Calu3 (cell line): ENCODE measurements around the gene DIPK1C.

DNA sequence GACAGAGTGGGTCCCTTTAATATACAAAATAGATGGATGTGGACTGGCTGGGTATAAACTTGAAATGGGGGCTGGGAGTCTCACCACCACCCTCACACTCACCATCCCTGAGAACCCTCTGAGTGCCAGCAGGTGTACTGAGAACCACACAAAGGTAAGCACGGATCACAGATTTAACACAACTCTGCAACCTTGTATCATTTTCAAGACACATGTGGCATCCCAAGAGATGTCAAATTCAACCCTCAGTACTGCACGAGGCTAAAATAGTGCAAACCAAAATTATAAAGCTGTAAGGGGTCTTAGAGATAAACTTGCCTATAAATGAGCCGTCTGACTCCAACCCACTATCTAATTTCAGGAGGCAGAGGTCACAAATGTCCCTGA is 68.6 kb downstream of the TIMM21 start:
- PRO-cap = no peak

DNA sequence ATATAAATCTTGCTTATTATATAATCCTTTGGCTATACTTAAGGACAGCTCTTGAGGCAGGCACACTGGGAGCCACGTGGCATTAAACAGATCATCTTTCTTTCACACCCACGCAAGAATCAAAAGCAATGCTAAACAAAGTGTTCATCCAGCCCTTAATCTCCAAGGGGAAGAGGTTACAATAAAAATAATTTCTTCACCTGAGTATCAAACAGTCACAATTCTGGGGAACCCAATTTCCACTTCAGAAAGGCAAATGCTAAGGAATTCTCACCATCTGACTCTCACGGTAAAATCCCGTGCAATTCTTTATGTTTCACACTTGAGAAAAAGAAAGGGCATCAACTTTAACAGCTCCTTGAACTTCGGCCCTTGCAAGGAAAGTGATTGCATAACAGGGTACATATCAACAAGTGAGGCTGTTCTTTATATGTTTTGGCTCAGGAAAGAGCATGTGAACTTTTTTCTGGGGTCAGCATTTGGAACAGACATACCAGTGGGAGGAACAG is 57.7 kb downstream of the CYB5A start:
- PRO-cap = no peak

GRCh38 chr18:74241986-74242301 is 49.8 kb downstream of the CYB5A start:
- PRO-cap = no peak

GRCh38 chr18:74281599-74282434 is 9.9 kb downstream of the CYB5A start:
- PRO-cap = no peak

- PRO-cap = no peak
Measured at GRCh38 chr18:74373273-74374001, 57.8 kb downstream of the C18orf63 start.

GRCh38 chr18:74378009-74378607 is 62.5 kb downstream of the C18orf63 start:
- PRO-cap = no peak

DNA sequence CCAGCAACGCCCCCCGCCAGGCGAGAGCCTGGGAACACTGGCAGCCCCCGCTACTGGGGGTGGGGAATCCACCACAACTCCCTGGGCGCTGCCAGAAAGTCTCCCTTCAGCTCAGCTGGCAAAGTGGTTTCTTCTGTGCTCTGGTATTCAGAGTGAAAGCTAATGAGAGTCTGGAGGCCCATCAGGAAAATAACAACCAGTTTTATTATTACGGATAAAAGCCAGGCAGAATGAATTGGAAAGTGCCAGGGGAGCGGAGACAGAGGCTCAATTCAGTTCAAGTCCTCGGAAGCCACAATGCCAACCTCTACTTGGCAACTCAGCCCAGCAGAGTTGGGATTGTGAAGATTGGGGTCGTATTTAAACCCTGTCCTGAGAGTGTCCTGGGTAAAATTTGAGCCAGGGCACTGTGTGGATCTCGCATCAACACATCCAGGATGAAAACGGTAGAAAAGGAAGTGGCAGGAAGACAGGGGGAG is 2.7 kb downstream of the DIPK1C start:
- PRO-cap = no peak

GRCh38 chr18:74456826-74457613 is at the start of gene DIPK1C:
DIPK1C (minus strand) TSS chr18:74457308.
- PRO-cap = no peak

DNA sequence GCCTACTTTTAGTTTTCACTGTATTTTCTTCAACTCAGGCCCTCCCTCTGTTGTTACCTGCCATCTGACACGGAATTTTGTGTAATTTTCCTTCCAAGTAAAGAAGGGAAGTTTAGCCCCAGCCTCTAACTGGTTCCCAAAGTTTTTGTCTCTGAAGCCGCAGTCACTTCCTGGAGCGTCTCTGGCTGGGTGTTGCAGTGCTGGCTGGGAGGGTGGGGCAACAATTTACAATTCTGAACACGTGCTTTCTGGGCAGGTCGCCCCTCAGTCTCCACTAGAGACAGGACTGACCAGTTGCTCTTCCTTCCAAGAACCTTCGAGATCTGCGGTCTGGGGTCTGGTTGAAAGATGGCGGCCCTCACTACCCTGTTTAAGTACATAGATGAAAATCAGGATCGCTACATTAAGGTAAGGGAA is 3.5 kb downstream of the CNDP2 start:
- PRO-cap = bidirectional peak, plus-strand start at position 293 of the sequence, minus-strand start at position 183 of the sequence

GRCh38 chr18:74520325-74520860 is 13.9 kb upstream of the CNDP1 start:
- PRO-cap = no peak

GRCh38 chr18:74796942-74797816 is 199.5 kb downstream of the ZNF407 start:
- PRO-cap = no peak

DNA sequence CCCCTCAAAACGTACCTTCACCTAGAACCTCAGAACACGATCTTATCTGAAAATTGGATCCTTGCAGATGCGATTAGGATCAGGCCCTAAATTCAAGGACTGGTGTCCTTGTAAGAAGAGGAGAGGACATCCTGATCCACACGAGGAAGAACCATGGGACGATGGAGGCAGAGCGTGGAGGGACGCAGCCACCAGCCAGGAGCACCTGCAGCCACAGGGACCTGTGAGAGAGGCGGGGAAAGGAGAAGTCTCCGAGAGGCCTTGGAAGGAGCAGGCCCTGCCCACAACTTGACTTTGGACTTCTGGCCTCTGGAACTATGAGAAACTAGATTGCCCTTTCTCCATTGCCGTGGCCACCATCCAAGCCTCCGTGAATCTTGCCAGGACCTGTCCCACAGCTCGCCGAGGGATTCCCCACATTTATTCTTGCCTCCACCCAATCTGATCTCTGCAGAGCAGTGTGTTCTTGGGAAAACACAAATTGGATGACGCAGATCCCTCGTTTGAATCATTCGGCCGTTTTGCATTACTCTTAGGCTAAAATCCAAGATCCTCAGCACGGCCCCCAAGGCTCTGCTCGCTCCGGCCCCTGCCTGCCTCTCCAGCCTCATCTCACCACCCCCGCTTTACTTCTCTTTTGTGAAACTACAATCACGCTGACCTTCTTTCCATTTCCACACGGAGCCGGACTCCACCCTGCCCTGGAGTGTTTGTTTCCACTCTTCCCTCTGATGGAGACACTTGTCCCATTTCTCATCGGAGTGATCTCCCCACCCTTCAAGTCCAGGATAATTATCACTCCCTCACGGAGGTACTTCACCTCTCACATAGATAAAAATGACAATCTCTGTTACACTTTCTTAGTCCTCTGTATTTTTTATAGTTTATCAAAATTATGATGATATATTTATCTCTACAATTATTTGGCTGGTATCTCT is 364.2 kb downstream of the ZNF516 start:
- PRO-cap = no peak

- PRO-cap = no peak
Measured at GRCh38 chr18:76265114-76266268, 229.6 kb downstream of the ZNF516 start.

GRCh38 chr18:76361139-76362464 is 133.4 kb downstream of the ZNF516 start:
- PRO-cap = no peak

DNA sequence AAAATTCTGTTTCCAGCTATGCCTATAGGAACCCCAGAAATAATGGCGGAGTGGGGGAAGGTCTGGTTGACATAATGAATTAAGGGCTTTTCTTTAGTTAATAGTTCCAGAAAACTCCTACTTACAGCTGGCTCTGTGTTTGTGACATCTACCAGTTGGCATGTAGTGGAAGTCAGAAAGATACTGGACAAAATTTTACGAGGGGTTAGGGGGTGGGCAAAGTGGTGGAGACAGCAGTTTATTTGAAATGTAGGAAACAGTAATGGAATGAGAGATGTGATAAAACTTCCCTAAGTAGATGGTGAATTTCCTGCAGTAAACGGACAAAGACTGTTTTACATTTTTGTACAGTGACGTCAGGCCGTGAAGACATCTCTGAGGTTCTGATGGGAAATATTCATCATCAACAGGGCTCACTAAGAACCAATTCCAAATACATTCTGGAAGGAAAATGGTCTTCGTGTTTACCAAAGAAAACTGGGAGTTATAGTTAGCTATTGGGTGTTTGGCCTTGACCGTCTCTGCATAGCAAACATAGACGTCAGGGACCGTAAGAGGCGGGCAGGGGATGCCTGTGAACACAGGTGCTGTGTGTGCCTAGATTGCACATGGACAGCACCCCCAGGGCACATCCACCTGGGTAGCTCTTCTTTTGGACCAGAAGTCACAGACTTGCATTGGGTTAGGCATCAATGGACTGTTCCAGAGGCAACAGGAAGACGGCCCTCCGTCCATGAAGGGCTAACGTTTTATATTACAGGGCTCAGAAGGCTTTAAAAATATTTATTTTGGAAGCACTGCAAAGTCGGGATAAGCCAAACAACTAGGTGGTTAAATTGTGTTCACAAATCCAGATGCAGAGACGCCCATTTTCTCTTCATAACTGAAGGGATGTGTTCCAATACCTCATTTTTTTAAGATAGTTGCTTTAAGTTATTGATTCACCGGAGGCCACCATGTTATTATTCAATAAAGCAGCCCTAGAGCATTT is 131.4 kb downstream of the ZNF516 start:
- PRO-cap = no peak

GRCh38 chr18:76379140-76379899 is 115.7 kb downstream of the ZNF516 start:
- PRO-cap = no peak

DNA sequence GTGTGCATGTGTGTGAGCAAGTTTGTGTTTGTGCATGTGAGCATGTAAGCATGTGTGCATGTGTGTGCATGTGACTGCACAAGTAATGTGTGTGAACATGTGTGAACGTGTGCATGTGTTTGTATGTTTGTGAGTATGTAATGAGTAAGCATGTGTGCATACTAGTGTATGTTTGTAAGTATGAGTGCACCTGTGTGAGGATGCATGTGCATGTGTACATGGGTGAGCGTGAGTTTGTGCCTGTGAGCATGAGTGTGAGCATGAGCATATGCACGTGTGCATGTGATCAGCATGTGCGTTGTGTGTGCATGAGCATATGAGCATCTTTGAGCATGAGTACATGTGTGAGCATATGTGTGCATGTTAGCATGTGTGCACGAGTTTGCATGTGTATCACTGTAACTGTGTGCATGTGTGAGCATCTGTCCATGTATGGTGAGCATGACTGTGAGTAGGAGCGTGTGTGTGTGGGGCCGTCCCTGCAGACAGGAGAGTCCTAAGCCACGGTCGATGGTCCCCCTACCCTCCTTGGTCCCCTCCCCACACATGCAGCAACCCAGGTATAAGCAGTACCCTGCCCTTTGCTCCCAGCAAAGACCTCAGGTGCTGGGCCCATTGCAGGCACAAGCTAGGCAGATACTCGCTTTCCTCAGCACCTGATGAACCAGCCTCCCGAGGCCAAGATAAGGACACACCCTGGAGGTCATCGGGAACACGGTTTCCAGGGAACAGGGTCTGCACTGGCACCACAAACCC is 90.4 kb downstream of the ZNF516 start:
- PRO-cap = no peak

DNA sequence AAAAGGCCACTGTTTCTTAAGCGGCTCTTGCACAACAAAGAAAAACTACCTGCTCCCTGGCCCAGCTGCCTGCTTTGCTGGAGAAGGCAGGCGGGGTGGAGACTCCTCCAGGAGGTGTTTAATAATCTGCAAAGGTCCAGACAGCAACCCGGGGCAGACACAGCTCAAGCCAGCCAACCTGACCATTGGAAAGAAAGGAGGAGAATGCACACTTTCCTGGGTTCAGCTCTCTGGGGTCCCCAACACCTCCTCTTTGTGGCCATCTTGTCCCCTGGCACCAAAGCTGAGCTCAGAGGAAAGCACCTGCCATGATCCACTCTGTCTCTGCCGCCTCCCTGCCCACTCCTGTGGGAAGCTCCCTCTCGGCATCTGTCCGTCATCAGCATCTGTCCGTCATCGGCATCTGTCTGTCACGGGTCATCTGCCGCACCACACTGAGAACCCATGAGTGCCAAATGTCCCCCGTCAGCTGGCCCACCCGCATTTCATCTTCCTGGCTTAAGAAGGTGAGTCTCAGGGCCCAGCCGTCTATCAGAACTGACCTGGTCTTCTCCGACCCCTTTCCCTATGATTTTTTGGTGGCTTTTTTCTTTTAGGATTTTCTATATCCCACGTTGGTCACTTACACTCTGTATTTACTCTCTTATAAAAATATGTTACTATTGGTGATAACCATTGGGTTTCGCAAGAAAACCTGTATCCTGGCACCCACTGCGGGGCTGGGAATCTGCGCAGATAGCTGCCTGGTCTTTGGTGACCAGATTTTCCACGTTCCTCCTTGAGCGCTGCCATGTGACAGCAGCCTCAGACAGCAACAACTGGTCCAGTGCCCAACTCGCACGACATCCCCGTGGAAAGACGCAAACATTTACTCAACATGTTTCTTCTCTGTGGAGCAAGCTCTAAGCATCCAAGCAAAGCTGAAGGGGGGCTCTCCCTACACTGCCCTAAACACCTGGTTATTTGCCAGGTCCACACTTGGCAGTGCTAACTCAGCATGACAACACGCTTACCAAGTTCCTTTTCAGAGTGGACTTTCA is 11.6 kb downstream of the ZNF516 start:
- PRO-cap = no peak

GRCh38 chr18:76518569-76519029 is 23.6 kb upstream of the ZNF516 start:
- PRO-cap = no peak

- PRO-cap = no peak
Measured at GRCh38 chr18:76619216-76620146, 124.4 kb upstream of the ZNF516 start.